Occipital lobe (tissue), 2 donors: Measurements from ENCODE around the gene SNX4.

- RAMPAGE, long total RNA, result no peak
Measured at GRCh38 chr3:123955124-123955839, 5.7 kb downstream of the CCDC14 start.

DNA sequence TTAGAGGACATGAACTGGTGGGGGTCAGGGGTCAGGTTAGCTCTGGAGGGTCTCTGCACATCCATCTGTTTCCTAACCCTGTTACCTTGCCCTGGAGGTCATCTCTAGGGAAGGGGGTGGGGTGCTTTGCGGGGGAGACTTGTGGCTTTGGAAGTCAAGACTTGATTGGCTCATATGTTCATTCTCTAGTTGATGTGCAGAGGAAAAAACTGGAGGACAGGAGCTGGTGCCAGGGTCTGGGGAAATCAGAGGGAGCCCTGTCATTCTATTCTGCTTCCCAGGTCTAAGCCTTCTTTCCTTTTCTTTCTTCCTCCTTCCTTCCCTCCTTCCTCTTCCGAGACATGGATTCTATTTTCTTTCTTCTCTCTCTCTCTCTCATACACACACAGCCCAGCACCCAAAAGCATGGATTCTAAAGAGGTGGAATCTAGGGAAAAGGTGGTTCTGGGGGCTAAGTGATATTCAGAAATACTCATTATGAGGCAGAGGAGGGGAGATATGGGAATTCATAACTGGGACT, 1.8 kb downstream of the KALRN start:
- RAMPAGE, long total RNA, result no peak

DNA sequence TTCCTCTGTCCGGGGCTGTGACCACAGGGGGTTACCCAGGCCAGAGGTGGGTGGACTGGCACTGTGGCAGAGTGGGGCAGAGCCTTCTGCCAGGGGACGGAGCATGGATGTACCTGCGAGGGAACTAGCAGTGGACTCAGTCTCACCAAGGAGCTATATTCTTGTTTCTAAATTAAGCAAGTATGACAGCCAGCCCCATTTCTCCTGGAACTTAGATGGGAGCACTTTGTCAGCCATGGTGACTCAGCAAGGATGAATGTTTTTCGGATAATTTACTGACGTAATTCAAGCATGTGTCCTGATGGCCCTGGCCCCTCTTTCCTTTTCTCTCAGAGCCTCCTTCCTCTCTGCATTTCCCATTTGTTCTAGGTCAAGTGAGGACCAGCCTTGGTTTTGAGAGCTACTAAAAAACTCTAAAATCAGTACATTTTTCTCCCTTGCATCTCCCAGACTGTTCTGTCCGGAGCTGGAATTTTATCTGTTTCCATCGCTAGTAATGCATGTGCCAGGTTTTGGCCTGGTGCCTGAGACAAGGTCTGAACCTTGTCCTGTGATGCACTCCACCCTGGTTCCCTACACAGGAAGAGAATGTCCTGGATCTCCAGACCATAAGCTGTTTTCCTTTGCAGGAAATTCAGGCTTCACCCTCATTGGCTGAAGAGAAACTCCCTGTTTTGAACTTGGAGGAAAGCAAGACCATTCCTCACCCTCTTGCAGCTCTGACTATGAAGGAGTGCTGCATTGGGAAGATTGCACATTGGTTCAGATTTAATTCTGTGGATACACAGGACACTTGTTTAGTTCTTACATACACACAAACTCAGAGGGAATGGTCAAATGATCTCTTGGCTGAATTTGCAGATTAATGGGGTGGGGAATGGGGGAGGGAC, 215.4 kb downstream of the KALRN start:
- RAMPAGE, long total RNA, result no peak

- RAMPAGE, long total RNA, result no peak
Measured at GRCh38 chr3:124632175-124632897, 97.9 kb upstream of the UMPS start.

DNA sequence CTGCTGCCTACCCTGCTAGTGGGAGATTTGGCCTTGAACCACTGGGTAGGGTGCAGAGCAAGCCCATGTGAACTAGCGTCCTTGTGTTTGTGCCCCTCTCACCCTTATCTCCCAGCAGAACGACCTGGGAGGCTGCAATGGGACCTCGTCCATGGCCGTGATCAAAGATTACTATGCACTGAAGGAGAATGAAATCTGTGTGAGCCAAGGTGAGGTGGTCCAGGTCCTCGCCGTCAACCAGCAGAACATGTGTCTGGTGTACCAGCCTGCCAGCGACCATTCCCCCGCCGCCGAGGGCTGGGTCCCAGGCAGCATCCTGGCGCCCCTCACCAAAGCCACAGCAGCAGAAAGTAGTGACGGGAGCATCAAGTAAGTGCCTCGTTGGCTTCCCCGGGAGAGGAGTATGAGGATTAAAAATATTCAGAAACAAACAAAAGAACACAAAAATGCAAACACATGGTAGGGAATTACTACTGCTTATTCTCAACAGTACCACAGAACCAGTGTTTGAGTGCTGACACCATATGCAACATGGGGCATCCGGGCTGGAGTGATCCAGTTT, 55.9 kb upstream of the UMPS start:
- RAMPAGE, long total RNA, result no peak

- RAMPAGE, long total RNA, result no peak
Measured at GRCh38 chr3:124920728-124921077, 13.8 kb downstream of the MUC13 start.

DNA sequence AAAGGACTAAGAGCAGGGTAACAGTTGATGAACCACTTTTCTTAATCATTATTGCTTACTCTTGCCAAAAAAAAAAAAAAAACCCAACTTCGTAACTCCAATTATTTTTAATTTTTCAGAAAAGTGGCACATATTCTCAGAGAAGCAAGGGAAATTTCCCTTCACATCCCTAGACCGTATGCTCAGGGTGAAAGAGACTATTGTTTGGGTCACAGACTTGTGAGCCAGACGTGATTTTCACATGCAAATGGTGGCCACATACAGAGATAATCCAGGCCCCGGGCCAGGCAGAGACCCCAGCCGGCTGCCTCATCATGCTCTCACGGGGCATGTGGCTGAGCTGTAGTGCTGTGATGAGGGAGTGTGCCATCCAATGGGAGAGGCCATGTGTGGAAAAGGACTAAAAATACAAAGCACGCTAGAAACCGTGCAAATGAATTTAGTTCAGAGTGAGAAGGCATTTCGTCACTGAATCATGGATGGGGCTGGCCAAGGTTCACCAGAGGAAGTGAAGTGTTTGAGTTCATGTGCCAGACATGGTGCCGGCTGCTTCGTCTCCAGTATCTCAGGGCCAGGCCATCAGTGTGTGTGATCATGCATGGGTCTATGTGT, 56.7 kb downstream of the SLC12A8 start:
- RAMPAGE, long total RNA, result no peak

DNA sequence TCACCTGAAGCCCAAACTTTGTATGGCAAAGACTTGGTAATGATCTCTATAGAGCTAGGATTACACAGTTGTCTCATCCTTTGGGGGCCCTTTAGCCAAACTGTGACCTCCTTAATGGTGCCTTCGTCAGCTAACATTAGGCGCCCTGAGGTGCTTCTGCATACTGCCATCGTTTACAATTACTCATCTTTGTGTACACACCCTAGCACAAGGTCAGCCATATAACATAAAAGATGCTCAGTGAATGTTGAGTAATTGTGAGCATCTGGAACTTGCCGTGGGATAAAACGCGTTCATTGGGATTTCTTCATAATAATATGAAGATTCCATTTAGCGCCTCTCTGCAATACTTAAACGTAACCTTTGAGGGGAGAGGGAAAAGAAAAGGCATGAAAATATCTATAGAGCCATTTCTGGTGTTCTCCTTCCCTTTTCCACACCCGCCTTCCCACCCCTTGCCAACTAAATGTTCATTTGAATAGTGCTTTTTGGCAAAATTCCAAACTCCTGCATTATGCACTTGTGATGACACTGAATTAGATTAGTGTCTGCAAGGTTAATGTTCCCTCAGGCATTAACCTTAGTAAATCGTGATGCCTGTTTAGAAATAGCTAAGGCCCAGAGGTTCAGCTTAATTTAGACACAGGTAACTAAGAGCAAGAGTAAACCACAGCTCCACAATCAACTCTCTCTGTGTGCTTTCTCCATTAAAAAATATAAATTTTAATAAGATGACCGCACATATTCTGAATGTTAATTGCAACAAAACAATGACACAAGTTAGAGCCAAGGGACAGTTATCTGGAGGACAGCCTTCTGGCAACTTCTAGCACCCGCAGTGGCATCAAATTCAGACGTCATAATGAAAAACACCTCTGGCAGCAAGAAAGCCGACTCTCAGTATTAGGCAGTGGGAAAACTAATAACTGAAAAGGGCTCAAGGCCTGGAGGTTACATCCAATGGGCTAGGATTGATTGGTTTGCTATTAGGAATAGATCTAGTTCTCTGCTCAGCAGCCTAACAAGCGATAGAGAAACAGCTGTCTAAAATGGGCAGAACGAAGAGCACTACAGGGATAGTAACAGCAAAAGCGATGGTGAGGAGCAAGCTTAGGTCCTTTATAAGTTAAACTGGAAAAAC, 1.2 kb upstream of the ZNF148 start:
- RAMPAGE, long total RNA, result no peak

- RAMPAGE, long total RNA, result start-site peak on the minus strand at chr3:125520144-125520206, 942 and 790 reads in 2 replicates
Measured at GRCh38 chr3:125519423-125520485, at the start of gene SNX4. Gene SNX4, minus strand, starts transcription at chr3:125520202.

- RAMPAGE, long total RNA, result no peak
Measured at GRCh38 chr3:125551874-125552593, 32.0 kb upstream of the SNX4 start.

DNA sequence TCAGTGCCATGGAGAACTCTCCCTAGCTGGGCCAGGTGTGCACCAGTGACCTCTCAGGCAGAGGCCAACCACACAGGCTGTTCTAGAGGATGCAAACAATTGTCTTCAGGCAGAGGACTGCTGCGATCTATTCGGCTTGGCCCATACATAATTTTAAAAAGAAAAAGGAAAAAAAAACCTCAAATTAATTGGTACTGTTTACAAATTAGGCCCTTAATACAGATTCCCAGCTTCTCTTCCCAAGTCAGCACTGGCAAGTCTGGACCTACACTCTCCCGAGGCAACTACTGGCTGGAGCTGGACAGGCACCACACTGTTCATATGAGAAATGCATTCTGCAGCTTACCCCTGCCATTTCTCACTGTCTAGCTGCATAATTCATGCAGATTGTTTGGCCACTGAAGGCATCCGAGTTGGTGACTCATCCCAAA, 45.1 kb downstream of the ROPN1B start:
- RAMPAGE, long total RNA, result no peak

DNA sequence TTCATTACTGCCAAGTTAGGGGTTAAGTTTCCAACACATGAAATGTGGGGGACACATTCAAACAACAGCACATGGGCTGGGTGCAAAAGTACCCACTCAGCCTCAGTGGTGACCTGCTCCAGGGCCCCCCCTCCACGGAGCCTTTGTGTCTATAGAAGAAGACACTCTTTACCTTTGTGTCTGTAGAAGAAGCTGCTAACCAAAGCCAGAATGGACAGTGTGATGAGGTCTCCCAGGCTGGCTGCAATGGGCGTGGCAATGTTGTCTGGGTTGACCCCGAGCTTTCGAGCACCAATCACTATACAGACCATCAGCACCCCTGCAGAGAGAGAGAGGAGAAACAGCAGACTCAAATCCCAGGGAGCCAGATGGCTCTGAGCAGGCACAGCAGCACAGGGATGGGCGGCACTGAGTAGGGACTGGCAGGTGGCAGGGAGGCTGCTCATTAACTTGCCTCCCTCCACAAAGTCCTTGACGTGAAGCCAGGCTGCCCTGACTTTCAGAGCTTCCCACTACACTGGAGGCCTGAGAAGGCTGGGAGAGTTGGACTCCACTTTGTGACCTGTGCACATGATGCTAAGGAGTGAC, 53.7 kb downstream of the ROPN1B start:
- RAMPAGE, long total RNA, result no peak

DNA sequence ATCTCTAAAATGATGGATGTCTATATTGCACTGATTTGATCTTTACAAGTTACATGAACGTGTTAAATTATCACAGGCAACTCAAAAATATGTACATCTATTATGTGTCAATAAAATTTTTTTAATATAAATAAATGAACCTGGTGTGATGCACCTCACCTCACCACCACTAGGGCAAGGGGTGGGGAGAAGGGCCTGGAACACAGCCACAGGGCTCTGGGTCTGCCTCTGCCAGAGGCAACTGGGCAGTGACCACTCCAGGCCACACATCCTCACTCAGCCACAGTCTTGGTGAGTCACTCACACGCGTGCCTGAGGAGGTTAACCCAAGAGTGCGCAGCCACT, 2.4 kb downstream of the SLC41A3 start:
- RAMPAGE, long total RNA, result no peak

- RAMPAGE, long total RNA, result no peak
Measured at GRCh38 chr3:126156383-126157205, 23.8 kb downstream of the ALDH1L1 start.

DNA sequence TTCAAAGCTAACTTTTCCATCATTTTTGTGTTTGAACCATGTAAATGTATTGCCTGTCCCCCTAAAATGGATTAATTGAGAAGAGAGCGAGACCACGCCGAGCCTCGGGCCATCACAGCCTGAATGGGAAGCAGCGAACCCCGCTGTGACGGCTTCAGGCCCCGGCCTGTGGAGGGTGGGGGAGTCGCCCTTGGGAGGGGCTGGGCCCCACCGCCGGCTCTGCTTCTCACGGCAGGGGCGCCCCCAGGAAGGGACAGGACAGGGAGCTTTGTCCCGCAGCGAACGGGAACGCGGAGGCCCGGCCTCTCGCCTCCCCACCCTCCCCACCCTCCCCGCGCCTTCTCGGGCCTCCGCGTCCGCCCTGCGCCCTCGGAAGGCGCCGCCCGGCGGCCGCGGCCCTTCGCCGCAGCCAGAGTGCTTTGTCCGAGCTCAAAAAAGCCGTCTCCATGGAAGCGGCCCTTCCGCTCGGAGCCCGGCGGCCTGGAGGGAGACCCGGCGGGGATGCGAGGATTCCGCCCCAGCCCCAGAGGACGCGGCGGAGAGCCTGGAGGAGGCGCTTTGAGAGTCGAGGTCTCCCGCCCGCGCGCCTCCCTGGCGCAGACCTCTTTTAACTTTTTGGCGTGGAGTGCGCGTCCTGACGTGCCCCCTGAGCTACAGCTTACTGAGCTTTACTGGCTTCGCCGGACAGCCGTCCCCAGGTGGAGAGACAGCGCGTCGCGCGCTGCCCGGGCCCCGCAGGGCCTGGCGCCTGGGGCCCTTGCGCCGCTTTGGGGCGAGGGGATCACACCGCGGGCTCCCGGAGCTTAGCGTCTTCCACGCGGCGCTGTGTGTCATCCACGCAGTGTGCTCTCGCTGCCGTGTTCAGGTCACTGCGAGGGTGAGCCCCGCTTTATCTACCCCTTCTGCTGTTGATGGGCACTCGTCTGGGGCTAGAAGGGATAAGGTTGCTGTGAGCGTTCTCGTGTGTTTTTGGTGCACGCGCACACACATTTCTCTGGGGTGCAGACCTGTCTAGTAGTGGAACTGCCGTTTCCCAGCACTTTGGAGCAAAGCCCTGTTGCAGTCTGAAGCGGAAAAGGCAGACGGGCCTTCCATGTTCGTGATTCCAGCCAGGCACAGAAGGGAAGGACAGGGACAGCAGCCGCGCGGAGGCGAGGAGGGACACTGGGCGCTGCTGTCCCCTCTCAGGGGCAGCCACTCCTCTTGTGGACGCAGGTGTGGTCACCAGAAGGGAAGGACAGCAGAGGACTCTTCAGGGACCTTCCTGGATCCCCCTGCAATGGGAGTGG, 32.9 kb upstream of the ALDH1L1 start:
- RAMPAGE, long total RNA, result no peak

DNA sequence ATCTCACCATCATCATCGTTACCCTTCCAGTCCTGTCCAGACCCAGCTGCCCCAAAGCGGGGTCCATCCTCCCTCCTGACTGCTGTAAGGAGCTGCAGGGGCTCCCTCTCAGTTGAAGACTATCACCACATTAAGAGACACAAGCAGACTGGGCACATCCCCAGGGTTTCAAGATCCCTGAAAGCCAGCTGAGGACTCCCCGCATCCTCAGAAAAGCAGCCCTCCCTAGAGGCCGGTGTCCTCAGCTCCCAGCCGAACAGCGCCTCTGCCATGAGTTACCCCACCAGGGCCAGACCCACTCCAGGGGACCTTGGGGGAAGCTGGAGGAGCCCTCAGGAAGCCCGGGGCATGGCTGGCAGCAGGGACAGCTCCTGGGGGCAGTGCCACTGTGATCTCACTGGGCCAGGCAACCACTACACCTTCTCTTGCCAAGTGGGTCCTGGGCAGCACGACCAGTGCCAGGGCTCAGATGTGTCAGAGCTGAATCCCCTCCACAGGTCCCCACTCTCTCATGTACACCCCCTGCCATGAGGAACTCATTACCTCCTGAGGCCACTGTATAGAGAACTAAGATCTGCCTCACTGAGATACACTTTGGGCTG, 8.1 kb downstream of the KLF15 start:
- RAMPAGE, long total RNA, result no peak

GRCh38 chr3:126537569-126538228, 13.7 kb downstream of the CHST13 start:
- RAMPAGE, long total RNA, result no peak

DNA sequence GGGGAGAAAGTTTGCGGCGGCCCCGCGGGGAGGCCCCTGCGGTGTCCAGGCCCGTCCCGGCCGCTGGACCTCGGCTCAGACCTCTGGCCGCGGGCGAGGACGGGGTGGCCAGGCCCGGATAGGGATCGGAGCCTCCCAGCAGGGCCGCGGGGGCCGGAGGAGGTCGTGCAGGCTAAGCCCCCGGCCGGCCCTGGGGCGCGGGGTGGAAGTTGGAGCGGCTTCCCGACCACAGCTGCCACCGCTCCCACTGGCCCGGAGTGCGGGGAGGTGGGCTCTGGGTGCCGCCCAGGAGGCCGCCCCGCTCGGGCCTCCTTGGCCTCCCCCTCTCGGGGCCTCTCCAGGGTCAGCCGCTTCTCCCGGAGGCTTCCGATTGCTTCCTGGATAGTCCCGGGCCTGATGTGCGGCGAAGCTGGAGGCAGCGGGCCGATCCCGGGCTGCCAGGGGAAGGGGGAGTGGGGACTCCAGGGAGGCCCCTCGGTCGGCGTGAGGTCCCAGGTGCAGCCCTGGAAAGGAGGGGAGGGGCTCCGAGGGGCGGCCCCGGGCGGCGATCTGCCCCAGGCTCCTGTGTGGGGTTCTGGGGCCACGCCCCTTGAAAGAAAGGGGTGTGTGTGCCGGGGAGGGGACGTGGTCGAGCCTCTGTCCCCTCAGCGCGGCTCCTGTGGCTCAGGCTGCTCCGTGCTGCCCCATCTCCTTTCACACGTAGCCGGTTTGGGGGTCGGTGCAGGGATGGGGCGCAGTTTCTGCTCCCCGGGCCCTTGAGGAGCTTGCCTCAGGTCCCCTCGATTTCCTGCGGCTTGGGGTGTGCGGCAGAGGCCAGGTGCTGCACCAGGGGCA, 994 bp downstream of the PLXNA1 start:
- RAMPAGE, long total RNA, result no peak

DNA sequence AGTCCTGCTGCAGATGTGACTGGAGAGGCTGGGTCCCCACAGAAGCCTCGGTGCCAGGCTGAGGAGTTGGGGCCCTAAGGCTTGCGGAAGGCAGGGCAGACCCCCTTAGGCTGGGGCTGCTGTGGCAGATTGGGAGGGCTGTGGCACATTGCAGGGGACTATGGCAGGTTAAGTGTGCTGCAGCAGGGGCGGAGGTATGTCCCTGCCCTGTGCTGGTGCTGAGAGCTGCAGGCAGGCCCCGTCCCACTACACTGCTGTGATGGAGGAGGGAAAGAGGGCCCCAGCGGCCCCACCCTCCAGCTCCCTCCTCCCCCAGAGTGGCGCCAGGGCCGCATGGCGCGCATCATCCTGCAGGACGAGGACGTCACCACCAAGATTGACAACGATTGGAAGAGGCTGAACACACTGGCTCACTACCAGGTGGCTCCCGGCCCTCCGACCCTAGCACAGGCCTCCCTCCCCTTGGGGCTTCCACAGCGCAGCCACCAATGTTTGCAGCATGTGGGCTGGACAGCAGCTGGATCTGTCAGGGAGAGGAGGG, 45.8 kb downstream of the PLXNA1 start:
- RAMPAGE, long total RNA, result no peak

- RAMPAGE, long total RNA, result no peak
Measured at GRCh38 chr3:127036234-127037121, 53.6 kb downstream of the PLXNA1 start.